NCI-H460 (cell line): ENCODE data around the gene TLCD5.

DNA sequence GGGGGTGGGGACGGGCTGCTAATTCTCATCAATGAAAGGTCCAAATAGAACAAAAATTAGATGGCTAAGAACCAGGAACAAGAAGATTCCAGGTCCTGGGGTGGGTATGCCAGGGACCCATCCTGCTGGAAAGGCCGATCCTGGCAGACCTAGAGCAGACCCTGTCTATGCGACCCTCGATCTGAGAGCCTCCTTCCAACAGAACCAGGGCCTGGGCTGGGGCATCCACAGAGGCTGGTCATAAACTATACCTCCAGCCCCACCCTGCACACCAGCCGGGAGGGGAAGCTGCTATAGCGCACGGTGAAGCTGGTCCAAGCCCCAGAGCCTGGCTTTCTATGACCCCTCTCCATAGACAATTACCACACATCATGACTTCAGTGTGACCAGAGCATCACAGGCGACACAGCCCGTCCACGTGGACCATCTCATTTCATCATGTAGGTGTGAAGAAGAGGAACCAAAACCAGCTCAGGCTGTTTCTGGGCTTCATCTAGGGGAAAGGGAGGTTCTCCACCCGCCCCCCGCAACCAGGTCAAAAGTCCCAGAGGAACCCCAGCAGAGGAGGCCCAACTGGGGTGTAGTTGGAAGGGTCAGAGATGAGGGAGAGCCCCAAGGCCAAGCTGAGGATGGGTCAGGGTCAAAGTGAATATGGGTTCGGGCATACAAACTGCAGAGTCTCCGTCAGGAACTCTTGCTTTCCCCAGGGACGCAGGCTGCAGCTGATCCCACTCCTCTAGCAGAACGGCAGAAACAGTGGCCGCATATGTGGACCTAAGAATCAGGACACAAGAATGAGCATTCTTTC is 3.0 kb downstream of the CXCR5 start:
RAMPAGE:
- cytosol, long total RNA, result no peak
- long total RNA, result no peak
- nucleus, long total RNA, result no peak

DNA sequence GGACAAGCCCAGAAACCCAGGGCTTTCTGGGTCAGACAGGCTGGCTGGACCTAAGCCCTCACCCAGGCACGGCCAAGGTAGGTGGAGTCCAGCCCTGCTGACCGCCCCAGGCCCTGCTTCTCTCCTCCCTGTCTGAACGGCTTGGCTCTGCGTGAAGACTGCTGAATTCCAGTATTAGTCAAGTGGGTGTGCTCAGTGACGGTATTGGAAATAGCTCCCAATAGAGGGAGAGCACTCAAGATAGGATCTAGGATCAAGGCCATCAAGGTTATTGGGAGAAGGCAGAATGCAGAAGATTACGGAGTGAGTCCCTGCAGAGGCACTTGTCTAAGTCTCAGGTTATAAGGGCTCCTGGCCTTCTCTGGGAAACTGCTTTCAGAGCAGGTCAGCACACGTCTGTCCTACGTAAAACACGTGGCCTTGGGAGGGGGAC is 6.2 kb downstream of the CXCR5 start:
RAMPAGE:
- cytosol, long total RNA, result no peak
- long total RNA, result no peak
- nucleus, long total RNA, result no peak

DNA sequence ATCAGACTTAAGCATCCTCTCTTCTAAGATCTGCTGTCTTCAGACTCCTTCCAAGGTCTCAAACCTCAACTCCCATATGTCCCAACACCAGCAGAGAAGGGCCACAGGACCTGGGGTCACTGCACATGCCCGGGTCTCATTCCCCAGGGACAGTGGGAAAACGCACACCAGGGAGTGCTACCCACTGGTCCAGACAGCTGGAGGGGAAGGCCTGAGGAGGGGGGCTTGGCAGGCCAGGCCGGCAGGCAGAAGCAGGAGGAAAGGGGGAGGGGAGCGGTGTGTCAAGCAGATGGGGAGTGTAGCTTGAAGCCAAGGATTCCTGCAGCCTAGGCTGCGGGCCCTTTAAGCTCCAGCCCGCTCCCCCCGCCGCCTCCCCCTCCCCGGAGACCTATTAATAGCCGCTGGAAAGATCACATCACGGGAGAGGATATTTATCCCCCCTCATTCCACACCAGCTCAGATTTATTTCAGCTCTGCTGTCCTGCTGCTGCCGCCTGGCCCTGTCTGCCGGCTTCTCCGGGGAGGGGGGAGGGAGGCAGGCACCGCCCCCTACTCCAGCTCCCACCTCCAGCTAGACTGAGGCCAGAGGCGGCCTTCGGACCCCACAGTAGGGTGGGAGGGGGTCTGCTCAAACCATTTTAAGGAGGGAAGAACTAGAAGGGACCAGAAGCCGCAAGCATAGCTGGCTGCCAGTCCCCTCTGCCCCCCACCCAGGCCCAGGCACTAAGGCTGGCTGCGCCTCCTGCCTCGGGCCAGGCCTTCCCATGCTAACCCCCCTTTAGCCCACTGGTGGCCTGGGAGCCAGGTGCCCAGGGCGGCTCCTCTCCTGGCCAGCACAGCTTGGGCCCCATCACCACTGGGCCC is 16.5 kb downstream of the BCL9L start:
RAMPAGE:
- cytosol, long total RNA, result no peak
- long total RNA, result no peak
- nucleus, long total RNA, result no peak

RAMPAGE:
- cytosol, long total RNA, result start-site peak on the minus strand at chr11:118910894-118911355, 12 and 6 reads in 2 replicates
- long total RNA, result no peak
- nucleus, long total RNA, result no peak
Observed at GRCh38 chr11:118910973-118911939, 14.5 kb downstream of the BCL9L start.

DNA sequence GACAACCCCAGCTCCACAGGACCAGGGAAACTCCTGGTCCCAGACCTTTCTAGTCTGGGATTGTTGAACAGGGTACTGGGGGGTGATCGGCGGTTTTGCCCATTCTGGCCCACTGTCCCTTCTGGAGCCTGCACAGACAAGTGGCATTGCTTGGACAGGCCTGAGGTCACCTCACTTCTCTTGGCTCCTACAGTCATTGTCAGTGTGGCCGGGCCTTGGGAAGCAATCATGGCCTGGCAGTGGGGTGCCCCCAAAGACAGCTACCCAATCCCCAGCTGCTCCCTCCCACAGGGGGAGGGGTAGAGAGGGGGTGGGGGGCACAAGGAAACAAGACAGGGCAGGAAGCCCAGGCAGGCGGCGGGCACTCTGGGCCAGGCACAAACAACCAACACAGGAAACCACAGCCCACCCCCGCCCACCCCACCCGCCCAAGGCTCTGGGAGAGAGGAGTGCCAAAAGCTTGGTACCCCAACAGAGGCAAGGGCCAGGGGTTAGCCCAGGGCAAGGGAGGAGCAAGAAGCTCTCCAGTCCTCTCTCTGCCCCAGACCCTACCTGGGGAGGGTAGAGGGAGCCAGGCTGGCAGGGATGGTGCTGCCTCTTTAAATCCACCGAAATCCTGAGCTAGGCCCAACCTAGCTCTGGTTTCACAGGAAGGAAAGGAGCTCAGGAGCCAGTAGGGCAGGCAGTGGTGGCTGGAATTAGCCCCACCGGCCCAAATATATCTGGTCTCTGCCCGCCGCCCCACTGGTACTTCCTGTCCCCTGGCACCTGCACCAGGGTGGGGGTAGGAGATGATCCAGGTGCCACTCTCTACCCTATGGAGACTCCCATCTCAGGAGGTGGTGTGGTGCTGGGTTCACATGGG is 12.2 kb downstream of the BCL9L start:
RAMPAGE:
- cytosol, long total RNA, result no peak
- long total RNA, result no peak
- nucleus, long total RNA, result no peak

GRCh38 chr11:119048781-119049439 is 8.1 kb downstream of the HYOU1 start:
RAMPAGE:
- cytosol, long total RNA, result no peak
- long total RNA, result no peak
- nucleus, long total RNA, result no peak

RAMPAGE:
- cytosol, long total RNA, result no peak
- long total RNA, result no peak
- nucleus, long total RNA, result no peak
Observed at GRCh38 chr11:119049646-119049895, 7.4 kb downstream of the HYOU1 start.

RAMPAGE:
- cytosol, long total RNA, result no peak
- long total RNA, result no peak
- nucleus, long total RNA, result no peak
Observed at GRCh38 chr11:119101986-119102866, 573 bp upstream of the DPAGT1 start.

RAMPAGE:
- cytosol, long total RNA, result no peak
- long total RNA, result no peak
- nucleus, long total RNA, result no peak
Observed at GRCh38 chr11:119309622-119309821, 7.4 kb downstream of the MCAM start.

DNA sequence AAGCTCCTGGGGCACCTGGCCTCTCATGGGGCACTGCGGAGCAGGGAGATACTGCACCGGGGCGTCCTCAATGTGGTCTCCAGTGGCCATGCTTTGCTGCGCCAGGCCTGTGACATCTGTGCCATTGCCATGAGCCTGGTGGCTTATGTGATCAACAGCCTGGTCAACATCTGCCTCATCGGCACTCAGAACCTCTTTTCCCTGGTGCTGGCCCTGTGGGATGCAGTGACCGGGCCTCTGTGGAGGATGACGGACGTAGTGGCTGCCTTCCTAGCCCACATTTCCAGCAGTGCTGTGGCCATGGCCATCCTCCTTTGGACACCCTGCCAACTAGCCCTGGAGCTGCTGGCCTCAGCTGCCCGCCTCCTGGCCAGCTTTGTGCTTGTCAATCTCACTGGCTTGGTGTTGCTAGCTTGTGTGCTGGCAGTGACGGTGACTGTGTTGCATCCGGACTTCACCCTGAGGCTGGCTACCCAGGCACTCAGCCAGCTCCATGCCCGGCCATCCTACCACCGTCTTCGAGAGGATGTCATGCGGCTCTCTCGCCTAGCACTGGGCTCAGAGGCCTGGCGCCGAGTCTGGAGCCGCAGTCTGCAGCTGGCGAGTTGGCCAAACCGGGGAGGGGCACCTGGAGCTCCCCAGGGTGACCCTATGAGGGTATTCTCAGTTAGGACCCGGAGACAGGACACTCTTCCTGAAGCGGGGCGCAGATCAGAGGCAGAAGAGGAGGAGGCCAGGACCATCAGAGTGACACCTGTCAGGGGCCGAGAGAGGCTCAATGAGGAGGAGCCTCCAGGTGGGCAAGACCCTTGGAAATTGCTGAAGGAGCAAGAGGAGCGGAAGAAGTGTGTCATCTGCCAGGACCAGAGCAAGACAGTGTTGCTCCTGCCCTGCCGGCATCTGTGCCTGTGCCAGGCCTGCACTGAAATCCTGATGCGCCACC is 1.4 kb downstream of the RNF26 start:
RAMPAGE:
- cytosol, long total RNA, result no peak
- long total RNA, result no peak
- nucleus, long total RNA, result no peak

GRCh38 chr11:119337584-119338784 is 2.7 kb downstream of the C1QTNF5 start:
RAMPAGE:
- cytosol, long total RNA, result no peak
- long total RNA, result no peak
- nucleus, long total RNA, result no peak

RAMPAGE:
- cytosol, long total RNA, result no peak
- long total RNA, result no peak
- nucleus, long total RNA, result no peak
Observed at GRCh38 chr11:119367516-119368219, 13.8 kb downstream of the USP2 start.

DNA sequence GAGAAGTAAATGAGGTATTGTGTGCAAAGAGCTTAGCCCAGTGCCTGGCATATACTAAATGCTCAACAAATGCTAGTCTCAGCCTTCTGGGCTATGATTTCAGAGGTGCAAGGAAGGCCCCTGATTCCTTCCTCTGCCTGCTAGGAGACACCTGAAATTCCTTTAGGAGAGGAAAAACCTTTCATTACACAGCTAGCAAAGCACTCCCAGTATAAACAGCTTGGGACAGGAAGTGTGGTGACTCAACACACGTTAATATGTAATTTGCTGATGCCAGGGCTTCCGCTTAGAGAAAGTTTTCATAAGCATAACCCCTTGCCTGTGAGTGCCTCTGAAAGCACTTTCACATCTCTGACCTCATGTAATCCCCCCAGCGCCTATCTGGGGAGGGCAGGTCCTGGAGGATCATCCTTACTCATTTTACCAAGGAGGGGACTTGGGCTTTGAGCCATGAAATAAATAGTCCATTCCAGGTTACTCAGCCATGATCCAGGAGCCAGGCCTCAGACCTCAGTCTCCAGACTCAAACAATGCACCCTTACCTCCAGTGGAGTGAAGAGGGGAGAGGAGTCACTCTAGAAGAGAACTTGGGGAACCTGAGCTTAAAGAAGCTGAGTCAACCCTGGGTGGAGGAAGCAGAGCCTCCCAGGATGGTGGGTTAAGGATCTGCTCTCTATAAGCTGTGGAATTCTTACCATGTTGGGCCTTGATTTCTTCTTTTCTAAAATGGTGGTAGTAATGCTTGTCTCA is 113.4 kb downstream of the NECTIN1 start:
RAMPAGE:
- cytosol, long total RNA, result no peak
- long total RNA, result no peak
- nucleus, long total RNA, result no peak

GRCh38 chr11:119832589-119832955 is 103.6 kb upstream of the NECTIN1 start:
RAMPAGE:
- cytosol, long total RNA, result no peak
- long total RNA, result no peak
- nucleus, long total RNA, result no peak

GRCh38 chr11:120182766-120183227 is 28.0 kb upstream of the OAF start:
RAMPAGE:
- cytosol, long total RNA, result no peak
- long total RNA, result no peak
- nucleus, long total RNA, result no peak

GRCh38 chr11:120221117-120221541 is 10.3 kb downstream of the OAF start:
RAMPAGE:
- cytosol, long total RNA, result no peak
- long total RNA, result no peak
- nucleus, long total RNA, result no peak

DNA sequence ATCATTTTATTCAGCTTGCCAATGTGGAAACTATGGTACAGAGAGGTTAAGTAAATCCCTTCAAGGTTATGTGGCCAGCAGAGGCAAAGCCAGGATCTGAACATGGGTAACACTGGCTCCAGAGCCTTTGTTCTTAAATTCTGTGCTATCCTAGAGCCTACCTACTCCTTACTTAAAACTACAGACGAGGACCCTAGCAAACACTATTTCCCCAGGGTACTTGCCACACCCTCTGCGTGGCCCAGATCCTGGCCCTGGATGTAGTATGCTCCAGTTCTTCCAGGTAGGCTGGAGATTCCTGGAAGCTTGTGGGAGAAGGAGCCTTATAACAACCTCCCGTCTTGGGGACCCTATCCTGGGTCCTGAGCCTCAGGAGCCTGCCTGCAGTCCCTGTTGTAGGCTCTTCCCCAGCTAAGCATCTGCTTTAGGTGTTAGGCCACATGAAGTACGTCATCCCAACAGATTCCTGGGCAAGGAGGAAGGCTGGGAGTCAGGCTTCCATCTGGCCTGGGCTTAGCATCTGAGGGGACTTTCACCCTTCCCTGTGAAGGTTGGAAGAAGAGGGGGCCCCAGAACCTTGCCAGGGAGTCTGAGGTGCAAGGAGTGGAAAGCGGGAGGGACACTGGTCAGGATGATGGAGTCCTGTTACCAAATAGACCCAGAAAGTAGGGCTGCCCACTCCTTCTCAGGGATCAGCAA is 10.9 kb downstream of the OAF start:
RAMPAGE:
- cytosol, long total RNA, result no peak
- long total RNA, result no peak
- nucleus, long total RNA, result no peak

DNA sequence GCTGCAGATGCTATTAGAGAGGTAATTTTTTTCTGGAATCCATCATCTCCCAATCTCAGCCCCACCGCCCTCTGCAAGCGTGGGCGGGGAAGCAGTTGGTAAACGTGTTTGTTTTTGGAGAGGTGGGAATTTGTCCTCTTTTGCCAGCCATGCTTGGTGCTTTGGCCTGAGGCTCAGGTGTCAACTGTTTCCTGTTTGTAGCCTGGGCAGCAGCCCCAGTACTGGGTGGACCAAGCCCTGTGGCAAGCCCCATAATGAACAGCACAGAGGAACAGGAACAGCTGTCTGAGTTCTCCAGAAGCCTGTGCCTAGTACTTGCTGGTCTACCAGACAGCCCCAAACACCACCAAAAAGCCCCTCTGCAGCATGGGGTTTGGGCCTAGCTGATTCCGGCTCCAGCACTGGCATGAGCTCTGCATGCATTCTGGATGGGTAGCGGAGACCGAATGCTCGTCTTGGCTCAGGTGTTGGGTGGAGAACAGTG is 39.6 kb downstream of the POU2F3 start:
RAMPAGE:
- cytosol, long total RNA, result no peak
- long total RNA, result no peak
- nucleus, long total RNA, result no peak

DNA sequence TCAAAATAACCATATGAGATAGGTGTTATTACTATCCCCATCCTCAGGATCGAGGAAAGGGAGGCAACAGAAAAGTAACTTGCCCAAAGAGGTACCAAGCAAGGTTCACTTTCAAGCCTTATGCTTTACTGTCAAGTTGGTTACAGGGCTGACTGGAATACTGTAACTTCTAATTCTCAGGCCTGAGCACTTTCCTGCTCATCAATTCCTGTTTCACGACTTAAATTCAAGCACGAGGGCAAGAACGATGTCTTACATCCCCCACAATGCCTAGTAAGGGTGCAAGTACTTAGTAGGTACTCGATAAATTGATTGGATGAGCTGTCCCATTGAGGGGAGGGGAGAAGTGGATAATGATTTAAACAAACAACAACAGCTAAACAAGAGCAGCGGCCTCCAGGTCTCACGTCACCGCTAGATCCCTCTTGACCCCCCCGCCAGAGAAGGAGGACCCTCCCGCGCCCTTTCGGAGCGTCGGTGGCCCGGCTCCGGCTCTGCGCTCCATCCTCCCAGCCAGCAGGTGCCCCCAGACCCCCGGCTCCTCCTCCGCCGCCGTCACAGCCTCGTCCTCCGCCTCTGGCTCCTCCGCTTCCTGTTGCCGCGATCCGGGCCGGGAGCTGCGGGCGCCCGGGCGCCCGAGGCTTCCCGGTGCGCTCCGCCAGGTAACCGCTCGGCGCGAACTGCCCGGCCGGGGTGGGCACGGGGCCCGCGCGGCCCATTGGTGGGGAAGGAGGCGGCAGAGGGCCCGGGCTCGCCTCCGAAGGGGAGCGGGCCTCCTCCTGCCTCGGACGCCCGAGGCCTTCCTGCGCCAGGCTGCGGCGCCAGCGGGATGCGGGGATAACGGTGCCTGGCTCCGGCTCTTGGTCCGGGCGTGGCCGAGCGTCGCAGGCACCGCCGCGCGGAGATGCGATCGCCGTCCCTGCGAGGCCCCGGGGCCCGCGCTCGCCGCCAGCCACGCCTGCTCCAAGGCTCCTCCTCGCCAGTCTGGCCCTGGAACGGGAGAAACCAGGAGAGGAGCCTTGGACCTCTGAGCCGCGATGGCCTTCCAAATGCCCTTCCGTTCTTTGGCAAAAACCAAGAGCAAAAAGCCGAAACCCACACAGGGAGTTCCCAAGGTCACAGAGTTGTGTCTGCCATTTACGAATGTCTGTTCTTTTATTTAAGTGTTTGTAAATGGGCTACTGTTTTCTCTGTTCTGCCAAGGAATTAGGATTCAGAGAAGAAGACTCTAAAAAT is at the start of gene TLCD5:
TLCD5 (plus strand) TSS at position 593 of the 1,236 bp plus-strand sequence.
RAMPAGE:
- cytosol, long total RNA, result start-site peak on the plus strand centred at position 587 of the sequence, 36 bp wide, 83 and 70 reads in 2 replicates
- long total RNA, result start-site peak on the plus strand centred at position 589 of the sequence, 40 bp wide, 88 and 195 reads in 2 replicates
- nucleus, long total RNA, result no peak

RAMPAGE:
- cytosol, long total RNA, result no peak
- long total RNA, result no peak
- nucleus, long total RNA, result no peak
Observed at GRCh38 chr11:120511912-120512398, 407 bp downstream of the GRIK4 start.